Mesenchymal stem cell of Wharton's jelly (primary cell): ENCODE results near the genes SH3TC2, AFAP1L1 and IL17B.

- CAGE, long polyA plus RNA: no peak
Observed at GRCh38 chr5:148465595-148466277, 82.0 kb downstream of the FBXO38 start.

- CAGE, long polyA plus RNA: no peak
Observed at GRCh38 chr5:148740766-148741168, 85.6 kb upstream of the ADRB2 start.

DNA sequence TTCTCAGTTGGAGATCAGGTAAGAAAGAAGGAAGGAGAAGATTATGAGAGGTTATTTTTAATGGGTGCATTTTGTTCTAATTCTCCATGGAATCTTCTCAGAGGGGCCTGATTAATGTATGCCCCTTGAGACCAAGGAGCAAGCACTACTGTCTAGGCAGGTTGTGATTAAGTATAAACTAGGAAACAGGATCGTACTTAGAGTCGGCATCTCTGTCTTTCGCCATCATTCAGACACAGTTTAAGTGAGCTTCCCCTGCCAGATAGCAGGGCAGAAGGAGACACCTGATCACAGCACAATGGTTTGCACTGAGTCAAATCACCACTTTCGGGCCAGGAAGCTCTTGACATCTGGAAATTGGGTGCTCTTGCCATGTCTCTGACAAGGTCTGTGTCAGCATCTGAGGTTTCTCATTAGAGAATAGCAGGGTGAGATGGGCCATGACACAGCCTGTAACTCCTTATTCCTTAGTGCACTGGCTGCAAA, 8.2 kb downstream of the ADRB2 start:
- CAGE, long polyA plus RNA: no peak

- CAGE, long polyA plus RNA: no peak
Observed at GRCh38 chr5:148843681-148844357, 17.4 kb downstream of the ADRB2 start.

DNA sequence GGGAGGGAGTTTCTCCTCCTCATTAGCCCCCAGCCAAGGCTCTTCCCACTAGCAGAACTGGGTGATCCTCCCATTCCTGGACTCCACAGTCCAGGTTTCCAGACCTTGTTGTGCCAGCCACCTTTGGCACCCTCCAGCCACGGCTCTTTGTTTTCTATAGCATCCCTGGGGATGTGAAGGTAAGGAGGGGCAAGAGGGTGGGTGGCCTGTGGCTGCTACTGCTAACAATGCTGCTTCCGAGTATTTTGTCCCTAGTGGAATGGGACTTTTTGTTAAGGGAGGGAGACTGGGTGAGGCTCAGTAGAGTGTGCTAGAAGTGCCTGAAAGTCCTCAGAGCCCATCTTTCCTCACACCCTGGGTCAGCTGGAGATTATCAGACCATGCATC, 94.5 kb downstream of the ADRB2 start:
- CAGE, long polyA plus RNA: no peak

DNA sequence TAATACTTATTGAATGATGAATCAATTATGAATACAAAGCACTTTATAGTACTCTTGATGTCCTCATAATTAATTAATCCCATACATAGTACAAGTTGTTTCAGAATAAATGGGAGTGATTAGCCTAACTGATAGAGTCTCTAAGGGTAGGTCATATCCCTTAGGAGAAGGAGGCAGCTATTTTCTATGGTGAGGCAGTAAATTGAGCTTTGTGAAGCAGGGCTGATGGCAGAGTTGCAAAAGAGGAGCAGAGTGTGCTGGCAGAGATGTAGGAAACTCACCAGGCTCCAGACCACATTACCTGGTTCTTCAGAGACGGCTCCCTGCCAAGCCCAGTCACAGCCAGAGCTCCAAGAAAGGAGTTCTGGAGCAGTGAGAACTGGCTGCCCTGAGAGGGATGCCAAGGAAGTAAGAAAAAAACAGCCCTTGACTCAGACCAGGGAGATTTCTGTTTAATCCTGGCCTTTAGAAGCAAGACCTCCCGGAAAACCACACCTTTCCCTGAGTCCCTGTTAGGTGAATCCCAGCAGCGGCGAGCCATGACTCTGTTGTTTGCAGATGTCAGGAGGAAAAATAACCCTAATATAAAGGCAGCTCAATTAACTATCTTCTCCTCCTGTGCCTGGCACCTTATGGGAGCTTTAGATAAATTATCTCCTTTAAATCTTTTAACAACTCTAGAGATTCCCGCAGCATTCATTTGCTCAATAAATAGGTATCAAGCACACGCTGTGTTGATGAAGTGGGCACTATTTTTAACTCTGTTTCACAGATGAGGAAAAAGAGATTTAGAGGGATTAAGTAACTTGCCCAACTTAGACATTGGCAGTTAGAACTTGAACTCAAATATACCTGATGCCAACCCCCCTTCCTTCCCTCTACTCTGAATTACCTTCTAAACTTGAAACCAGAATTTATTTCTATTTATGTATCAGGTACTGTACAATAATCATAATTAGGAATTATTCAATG, 112.7 kb downstream of the SH3TC2 start:
- CAGE, long polyA plus RNA: no peak

DNA sequence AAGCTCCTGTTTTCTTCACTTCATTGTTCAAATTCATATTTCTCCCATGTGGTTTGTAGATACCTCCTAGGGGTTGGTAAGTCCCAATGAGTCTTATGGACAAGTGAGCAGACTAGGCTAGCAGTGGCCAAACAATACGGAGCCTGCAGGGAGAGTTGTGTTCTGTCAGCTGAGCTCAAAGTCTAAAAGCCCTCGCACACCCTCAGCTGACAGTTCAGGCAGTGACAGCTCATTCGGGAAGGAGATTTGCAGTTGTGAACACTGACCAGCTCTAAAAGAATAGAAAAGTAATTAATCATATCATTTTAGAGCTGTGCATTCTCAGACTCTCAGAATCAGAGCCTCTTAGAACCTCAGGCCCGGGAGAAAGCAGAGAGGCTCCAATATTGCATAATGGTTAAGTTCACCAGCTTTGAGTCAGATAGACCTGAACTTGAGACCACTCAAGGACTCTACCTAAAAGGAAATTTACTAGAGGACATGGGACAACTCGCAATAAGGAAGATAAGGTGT, 95.0 kb downstream of the SH3TC2 start:
- CAGE, long polyA plus RNA: no peak

GRCh38 chr5:149062963-149063675, at the start of gene SH3TC2:
SH3TC2 (minus strand) TSS chr5:149063062.
- CAGE, long polyA plus RNA: no peak

- CAGE, long polyA plus RNA: no peak
Observed at GRCh38 chr5:149144650-149145136, 3.4 kb downstream of the ABLIM3 start.

- CAGE, long polyA plus RNA: no peak
Observed at GRCh38 chr5:149229655-149230044, 42.0 kb upstream of the AFAP1L1 start.

- CAGE, long polyA plus RNA: no peak
Observed at GRCh38 chr5:149271451-149272269, at the start of gene AFAP1L1. AFAP1L1 (plus strand) TSS chr5:149271859.

GRCh38 chr5:149291065-149291311, 19.3 kb downstream of the AFAP1L1 start:
- CAGE, long polyA plus RNA: no peak

DNA sequence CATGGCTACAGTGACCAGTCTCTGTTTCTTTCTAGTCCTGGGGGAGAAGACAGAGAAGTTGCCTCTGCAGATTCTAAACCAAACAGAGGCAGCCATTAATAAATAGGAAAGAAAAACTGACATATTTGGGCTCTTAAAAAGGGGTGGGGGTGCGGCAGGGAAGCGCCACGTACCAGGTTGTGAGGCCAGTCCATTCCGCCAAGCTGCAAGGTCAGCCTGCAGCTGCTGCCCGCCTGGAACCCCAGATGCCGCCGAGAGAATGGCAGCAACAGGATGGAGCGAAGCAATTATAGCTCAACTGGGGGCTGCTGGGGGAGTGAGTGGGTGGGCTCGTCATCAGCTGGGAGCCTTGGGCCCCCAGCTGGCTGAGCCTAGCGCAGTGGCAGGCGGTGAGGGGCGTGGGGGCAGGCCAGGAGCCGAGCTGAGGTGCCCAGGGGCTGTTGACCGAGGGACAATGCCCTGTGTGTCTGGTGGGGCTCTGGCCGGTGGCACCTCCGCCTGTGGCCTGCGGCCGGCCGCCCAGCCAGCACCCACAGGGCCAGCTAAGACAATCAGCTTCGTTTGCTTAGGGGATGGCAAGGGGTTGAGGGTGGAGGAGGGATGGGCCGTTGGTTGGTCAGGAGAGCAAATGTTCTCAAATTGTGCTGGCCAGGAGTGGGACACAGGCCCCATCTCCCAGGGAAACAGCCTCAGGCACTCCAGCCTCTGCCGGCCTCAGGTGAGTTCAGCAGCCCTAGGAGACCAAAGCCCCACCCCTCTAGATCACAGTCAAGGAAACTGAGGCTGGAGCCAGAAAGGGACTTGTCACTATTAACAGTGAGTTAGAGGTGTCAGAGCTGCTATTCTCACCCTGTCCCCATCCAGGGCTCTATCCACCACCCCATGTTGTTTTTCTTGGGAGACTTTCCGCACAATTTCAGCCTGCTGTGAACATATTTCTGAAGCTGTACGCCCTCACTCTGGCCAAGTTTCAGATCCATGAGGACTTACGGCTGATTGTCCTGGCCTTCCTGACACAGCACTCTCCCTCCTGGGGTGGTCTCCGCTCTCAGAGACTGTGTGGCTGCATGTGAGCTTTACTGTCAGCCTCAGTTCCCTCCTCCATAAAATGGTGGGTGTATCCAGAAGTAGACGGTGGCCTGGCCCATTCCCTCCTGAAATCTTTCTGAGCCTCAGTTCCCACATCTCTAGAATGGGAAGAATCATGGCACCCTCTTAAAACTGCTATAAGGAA, at the start of gene IL17B:
TSS of gene IL17B (minus strand) at position 261 of the 1,234 bp plus-strand sequence.
- CAGE, long polyA plus RNA: no peak

- CAGE, long polyA plus RNA: no peak
Observed at GRCh38 chr5:149387939-149388594, 9.0 kb upstream of the IL17B start.

DNA sequence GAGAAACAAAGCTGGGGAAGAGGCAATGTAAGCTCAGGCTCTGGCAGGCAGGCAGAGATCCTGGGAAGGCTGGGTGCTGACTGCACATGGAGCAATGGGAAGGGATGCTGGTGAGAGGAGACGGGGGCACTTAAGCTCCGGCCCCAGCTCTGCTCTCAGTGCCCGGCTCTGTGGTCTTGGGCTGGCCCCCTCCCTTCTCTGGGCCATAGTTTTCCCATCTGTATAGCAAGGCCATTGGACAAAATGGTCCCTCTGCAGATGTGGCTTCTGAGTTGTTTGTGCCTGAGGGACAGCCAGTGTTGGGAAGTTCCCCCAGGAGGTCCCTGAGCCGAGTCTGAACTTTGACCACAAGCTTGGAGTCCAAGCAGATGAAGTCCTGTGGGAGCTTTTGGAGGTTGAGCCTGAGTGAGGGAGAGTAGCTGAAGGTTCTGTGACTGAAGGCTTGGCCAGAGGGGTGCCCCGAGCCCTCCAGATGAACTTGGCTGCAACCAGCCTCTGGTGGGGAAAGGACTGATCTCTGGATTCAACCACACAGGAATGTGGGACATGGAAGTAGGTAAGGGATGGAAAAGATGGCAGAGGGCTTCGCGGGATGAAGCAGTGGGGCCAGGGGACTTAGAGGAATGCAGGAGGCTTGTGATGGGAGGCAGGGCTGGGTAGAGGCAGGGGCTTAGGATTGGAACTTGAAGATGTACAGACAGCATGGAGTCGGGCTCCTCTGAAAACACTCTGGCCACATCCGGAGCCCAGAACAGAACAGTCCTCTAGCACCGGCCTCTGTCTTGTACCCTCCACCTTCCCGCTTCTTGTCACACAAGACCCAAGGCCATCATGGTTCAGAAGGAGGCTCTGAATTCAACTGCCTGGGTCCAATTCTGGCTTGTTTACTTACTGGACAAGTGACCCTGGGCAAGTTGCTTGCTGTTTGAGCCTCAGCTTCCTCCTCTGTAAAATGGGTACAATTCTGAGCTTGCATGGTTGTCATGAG, 28.7 kb upstream of the IL17B start:
- CAGE, long polyA plus RNA: no peak

GRCh38 chr5:149432587-149433394, 53.7 kb upstream of the IL17B start:
- CAGE, long polyA plus RNA: no peak

DNA sequence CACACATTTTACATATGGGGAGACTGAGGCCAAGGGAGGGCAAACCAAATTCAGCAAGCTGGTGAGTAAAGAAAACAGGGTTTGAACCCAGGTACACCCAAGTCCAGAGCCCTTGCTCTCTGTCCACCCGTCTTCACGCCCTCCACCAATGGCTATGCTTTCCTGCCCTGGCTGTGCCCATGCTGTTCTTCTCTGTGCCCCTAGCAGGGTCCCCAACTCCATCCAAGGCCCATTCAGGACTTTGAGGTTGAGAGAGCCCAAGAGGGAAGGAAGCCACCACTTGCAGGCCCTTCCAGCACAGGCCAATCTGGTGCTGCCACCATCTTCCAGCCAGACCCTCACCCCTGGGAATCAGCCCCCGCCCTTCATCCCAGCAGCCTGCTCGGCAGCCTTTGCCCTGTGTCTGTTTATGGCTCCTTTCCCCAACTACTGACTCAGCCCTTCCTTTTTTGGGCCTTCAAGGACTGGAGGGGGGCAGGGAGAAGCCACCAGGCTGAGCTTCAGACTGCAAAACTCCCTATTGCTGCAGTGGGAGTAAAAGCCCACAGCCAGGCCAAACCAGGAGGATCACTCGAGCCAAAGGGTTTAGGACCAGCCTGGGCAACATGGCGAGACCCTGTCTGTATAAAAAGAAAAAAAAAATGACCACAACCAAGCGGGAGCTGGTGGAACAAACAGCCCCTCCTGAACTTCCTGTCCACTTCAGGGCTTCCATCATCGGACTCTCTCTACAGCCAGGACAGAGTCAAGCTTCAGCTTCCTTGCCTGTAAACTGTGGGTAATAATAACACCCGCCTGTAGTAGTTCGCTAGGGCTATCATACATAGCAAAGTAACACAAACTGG, 85.7 kb upstream of the IL17B start:
- CAGE, long polyA plus RNA: no peak

DNA sequence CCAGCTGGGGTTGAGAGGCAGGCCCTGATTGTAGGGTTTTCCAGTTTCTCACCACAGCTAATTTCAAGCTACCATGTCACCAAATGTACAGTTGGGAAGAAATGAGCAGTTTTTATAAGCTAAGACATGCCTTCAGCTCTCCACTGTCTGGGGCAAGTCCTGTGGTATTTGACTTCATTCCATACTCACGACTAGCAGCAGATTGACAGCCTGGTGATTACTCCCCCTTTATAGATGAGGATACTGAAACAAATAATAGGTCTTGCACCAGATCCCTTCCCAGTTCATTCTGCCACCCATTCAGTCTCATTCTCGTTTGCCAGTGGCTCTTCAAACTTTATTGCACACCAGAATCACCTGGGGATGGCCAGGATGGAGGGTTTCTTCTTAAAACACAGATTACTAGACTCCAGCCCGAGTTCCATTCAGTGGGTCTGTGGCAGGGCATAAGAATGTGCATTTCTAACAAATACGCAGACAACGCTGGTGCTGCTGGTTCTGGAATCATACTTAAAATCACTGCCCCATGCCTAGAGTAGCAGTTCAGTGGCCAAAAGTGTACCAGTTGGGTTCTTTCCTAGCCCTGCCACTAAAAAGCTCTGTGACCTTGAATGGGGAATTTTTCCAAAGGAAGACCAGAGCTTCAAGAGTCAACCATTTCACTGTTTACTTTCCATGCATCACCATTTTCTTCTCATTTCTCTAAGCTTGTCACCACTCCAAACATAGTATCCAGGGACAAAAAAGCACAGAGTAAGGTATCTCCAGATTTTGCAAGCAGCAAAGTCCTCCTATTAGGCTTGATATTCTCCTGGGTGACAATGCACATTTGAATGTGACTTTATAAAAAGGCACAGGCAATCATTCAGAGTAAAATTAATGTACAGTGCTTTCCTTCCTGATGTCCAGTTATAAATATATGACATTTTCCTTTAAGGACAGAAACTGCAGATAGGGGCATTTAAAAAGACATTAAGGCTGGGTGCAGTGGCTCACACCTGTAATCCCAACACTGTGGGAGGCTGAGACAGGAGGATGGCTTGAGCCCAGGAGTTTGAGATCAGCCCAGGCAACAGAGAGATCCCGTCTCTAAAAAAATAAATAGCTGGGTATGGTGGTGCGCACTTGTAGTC, 64.1 kb downstream of the CSNK1A1 start:
- CAGE, long polyA plus RNA: no peak

DNA sequence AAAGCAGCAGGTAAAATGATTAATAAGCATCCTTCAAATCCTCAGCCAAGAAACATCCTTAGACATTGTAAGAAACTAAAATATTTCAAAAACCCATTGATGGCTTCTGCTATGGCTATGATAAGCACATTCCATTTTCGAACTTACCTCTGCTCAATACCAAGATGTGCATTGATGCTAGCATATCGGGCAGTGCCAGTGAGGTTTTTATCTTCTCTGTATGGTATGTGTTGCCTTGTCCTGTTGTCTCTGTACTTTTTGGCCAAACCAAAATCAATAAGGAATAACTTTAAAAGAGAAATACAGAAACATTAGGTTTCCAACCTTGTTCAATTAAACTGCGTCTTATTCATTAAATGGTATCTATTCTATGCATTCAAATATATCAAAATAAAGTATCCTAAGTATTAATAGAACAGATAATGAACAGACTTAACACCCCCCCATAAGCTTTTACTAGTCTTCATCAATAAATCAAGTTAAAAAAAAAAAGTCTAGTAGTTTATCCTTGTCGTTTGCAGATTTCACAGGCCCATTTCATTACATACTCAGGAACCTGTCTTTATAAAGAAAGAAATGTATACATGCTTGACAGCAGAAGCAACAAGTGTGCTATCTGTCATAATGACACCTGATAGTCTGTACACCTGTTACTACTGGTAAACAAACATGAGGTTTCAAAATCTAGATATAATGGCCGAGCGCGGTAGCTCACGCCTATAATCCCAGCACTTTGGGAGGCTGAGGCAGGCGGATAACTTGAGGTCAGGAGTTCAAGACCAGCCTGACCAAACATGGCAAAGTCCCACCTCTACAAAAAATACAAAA, 38.1 kb downstream of the CSNK1A1 start:
- CAGE, long polyA plus RNA: no peak

DNA sequence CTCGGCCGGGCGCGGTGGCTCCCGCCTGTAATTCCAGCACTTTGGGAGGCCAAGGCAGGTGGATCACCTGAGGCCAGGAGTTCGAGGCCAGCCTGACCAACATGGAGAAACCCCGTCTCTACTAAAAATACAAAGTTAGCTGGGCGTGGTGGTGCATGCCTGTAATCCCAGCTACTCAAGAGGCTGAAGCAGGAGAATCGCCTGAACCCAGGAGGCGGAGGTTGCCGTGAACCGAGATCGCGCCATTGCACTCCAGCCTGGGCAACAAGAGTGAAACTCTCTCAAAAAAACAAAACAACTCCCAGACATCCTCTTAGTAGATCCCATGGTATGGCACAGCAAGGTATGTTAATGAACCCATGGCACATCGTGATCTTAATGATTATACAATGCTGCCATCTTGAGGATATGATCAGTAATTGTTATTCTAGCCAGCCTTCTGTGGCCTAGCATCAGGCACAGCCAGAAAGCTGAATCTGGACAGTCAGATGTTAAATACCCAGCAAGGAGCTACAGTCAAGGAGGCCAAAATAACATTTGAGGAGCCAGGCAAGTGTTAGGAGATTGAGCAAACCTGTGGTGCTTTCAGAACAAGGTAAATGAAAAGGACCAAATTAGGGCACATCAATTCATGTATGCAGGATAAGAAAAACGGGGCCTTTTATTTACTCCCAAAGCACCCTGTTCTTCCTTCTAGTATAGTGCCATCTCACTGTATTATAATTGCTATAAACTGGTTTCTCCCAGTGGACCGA, 13.5 kb upstream of the CSNK1A1 start:
- CAGE, long polyA plus RNA: no peak